Tibial nerve (tissue), 3 donors: ENCODE results near the genes SRD5A1 and ADCY2.

DNA sequence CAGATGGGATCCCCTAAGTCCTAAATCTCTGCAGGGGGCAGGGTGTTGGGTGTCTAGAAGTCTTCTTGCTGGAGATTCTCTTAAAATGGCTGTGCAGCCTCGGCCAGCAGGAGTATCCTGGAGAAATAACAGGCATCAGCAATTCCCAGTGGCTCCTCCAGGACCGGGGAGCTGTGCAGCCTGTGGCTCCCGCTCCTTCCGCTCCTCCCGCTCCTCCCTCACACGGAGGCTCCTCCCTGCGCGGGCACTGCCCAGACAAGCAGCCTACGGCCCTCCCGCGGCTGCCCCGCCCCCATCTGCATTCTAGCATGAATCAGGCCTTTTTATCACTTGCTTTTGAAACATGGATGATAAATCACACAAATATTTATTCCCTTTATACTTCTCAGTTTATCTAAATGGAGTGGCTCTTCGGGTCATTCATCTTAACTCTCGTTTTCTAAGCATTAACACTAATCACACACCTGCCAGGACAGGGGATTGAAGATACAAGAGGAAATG lies 131.1 kb downstream of the ADAMTS16 start:
- PRO-cap = unidirectional peak, minus-strand start at position 222 of the sequence
- RAMPAGE, long total RNA, 3 experiments = no peak in any of the 3 experiments

DNA sequence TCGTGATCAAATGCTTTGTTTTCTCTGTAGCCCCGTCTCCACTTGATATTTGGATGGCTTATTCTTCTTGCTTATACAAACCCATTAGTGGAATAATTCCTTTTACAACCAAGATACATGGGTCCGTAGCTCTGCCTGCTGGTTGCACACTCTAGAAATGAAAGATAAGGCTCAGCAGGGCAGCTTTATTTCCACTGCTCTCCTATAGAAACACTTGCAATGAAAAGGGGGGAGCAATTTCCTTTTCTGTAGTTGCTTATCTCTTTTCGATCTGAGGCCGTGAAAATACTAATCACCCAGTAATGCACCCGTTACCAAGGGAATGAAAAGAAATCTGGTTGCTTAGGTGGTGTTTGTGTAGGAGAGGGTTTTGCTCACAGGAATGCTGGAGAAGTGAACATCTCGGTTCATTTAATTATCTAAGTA lies 131.7 kb downstream of the ADAMTS16 start:
- PRO-cap = no peak
- RAMPAGE, long total RNA, 3 experiments = no peak in any of the 3 experiments

DNA sequence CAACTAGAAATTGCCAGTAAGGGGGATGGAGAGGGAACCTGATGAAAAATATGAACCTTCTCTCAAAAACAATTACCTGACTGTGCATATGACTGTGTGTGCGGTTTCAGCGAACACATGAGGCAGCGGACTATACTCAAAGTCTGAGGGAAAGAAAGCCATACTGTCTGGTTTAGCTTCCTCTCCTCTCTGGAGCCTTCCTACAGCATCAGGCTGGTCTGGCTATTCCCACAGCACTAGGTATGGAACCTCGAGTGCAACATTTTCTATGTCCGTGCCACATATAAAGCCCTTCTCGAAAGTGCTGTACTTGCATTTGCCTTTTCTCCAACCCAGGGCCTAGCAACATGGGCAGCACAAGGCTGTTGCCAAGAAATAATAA lies 890 bp downstream of the MED10 start:
- PRO-cap = no peak
- RAMPAGE, long total RNA, 3 experiments = no peak in any of the 3 experiments

- PRO-cap = no peak
- RAMPAGE, long total RNA, 3 experiments = no peak in any of the 3 experiments
Measured at GRCh38 chr5:6483841-6484254, 35.2 kb downstream of the UBE2QL1 start.

DNA sequence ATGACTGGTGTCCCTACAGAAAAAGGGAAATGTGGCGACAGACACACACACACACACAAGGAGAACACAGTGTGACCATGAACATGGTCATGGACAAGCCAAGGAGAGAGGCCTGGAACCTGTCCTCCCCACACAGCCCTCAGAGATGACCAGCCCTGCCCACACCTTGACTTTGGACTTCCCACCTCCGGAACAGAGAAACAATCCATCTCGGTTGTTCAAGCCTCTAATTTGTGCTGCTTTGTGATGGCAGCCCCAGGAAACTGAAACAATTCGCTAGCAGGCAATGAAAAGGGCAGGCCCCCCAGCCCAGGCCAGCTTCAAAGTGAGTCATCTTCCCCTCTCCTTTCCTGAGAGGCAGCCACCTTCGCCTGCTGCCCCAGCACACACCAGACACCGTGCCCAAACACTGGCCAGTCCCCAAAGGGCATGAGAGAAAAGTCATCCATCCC lies 47.7 kb downstream of the NSUN2 start:
- PRO-cap = no peak
- RAMPAGE, long total RNA, 3 experiments = no peak in any of the 3 experiments

GRCh38 chr5:6596241-6596961 lies 36.4 kb downstream of the NSUN2 start:
- PRO-cap = no peak
- RAMPAGE, long total RNA, 3 experiments = no peak in any of the 3 experiments

DNA sequence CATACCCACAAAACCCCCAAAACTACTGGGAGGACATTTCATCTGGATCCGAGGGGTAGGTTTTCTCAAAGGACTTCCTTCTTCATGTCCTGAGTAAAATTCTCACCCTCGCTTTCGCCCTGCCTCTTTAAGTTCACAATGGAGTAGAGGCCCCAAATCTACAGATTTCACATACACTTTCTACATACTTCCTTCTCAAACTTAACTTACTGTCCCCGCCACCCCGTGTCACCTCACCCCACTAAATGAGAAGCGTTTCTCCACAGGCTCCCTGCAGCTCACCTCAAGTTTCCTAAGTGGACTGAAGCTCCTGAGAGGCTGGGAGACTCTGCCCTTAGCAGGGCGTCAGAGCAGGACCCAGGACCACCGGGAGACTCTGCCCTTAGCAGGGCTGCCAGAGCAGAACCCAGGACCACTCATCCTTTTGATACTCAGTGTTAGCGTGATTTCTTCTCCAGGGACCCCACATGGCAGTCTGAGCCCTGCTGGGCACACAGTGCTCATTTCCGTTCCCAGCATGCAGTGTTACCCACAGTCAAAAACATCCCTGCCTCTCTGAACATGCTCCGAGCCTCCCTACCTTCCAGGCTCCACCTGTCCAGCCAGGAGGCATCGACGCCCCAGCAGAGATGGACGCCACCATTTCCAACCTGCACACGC lies 32.4 kb downstream of the NSUN2 start:
- PRO-cap = no peak
- RAMPAGE, long total RNA, 3 experiments = no peak in any of the 3 experiments

GRCh38 chr5:6602155-6602813 lies 30.6 kb downstream of the NSUN2 start:
- PRO-cap = no peak
- RAMPAGE, long total RNA, 3 experiments = no peak in any of the 3 experiments

DNA sequence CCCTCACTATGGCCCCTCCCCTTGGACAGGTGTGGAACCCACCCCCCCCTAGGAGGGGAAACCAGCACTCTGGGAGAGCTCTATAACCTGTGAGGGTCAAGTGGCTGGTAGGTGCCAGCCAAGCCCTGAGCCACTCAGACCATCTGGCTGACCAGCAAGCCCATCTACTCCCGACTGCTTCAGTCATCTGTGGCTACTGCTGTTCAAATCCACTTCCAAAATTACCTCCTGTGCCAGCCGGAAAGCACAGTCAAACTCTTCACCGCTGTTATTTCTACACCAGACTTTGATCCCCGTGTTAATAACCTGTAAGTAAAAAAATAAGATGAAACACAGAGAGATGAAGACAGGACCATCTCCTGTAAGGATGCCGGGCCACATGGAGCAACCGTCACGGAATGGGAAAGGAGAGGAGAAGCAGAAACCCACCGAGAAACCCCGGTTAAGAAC lies 28.4 kb downstream of the NSUN2 start:
- PRO-cap = no peak
- RAMPAGE, long total RNA, 3 experiments = no peak in any of the 3 experiments

- PRO-cap = bidirectional peak, plus-strand start at chr5:6633449, minus-strand start at chr5:6633286
- RAMPAGE, long total RNA, 3 experiments = start-site peak on the plus strand in 1 of 3 experiments, at chr5:6633329-6633546 at its widest, 6 to 7 reads per replicate
Measured at GRCh38 chr5:6633185-6633974, at the start of gene SRD5A1. Gene SRD5A1, plus strand, starts transcription at chr5:6633440.

DNA sequence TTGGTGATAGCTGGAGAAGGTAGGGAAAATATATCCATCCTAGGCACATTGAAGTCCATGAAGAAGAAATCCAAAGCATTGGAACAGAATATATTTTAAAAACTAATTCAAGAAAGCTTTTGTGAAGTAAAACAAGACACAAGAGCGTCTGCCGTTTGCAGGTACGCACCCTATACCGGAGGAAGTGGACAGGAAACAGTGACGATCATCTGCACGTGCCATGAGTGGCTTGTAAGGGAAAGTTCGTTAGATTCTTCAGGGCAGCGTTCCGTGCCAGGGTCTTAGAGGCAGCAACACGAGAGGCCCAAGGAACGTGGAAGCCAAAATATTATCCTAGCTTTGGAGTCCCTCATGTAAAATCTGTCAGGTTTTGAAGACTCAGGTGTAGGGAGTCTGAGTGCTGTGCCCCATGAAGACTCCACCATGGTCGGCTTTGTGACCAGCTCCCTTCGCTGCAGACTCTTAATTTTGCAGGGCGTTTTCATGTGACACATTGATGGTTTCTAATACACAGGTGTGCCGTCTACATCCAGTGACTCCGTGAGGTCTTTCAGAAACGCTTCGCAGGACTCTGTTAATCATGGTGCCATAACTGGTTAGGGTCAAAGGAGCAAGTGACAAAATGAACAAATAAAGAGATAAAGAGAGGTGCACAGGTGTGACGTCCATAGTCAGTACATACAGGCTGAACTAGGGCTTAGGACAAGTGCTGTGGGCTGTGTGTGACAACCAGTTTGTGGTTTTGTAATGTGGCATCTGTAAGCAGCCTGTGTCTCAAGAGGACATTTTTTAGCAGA lies 26.4 kb downstream of the SRD5A1 start:
- PRO-cap = no peak
- RAMPAGE, long total RNA, 3 experiments = no peak in any of the 3 experiments

GRCh38 chr5:6711936-6712830 lies 1.0 kb upstream of the TENT4A start:
- PRO-cap = no peak
- RAMPAGE, long total RNA, 3 experiments = no peak in any of the 3 experiments

DNA sequence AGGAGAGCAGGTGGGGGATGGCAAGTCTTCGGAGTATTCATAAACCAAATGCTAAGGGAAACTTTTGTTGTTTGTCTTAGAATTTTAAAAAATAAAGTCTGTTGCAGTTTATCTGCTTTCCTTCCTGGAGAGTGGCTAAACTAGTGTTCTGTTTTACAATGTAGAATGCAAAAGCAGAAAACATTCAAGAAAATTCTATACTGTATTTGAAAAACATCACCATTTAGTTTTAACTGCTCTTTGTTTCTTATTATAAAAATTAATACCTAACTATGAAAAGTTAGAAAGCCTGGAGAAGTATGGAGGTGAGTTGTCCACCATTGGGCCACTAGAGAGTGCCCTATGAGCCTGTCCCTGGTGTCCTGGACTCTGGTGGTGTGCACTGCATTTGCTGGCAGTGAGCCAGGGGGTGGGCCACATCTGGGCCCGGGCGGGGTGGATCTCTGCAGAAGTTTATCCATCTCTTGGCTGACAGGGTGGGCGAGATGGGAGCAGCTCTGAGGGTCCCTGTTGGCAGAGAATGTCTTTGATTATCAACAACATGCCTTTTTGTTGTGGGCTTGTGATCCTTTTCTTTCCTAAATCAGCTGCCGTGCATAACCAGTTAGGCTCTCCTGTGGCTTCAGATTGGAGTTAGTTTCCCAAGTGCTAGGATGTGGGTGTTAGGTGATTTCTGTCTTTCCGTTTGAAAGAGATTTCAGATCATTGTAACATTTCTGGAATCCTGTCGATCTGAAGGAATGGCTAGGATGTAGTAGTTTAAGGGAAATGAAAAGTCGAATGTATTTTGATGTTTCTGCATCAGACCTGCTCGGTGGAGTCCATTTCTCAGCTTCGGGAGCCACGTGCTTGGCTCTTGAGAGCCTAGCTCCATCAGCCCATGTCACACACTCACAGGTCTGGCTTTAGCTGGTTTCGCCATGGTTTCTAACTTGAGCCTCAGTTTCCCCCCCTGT lies 8.3 kb downstream of the TENT4A start:
- PRO-cap = no peak
- RAMPAGE, long total RNA, 3 experiments = no peak in any of the 3 experiments

DNA sequence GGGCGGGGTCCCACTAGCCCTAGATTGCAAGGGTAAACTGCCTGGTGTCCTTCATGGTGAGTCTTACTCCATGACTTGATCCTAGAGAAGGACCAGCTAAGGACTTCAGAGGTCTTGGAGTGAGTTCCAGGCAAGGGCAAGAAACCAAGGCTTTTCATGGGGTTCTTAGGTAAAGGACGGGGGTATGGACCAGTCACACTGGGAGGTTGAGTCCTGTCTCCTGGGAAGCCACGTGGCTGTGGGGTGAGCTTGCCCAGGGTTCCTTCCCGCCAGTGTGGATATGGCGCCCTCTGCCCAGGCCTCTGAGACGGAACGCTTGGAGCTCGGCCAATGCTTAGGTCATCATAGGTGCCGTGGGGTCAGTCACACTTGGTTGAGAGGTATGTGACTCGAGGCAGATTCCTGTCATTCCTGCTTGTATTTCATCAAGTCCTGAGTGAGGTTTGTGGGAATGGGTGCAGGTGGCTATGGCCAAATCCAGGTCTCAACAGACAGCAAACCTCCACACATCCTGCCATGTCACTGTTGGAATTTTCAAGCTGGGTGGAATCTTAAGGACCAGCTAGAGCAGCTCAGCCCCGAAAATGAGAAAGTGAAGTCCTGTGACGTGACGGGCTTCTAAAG lies 46.2 kb downstream of the TENT4A start:
- PRO-cap = no peak
- RAMPAGE, long total RNA, 3 experiments = no peak in any of the 3 experiments

- PRO-cap = unidirectional peak, plus-strand start at chr5:7396215
- RAMPAGE, long total RNA, 3 experiments = no peak in any of the 3 experiments
Measured at GRCh38 chr5:7395409-7396529, at the start of gene ADCY2. Gene ADCY2, plus strand, starts transcription at chr5:7396138.

- PRO-cap = no peak
- RAMPAGE, long total RNA, 3 experiments = no peak in any of the 3 experiments
Measured at GRCh38 chr5:9337977-9338381, 207.9 kb downstream of the SEMA5A start.

- PRO-cap = no peak
- RAMPAGE, long total RNA, 3 experiments = no peak in any of the 3 experiments
Measured at GRCh38 chr5:9484008-9484529, 61.8 kb downstream of the SEMA5A start.

GRCh38 chr5:9515106-9515318 lies 30.9 kb downstream of the SEMA5A start:
- PRO-cap = no peak
- RAMPAGE, long total RNA, 3 experiments = no peak in any of the 3 experiments

GRCh38 chr5:10303459-10304242 lies 4.1 kb downstream of the CMBL start:
- PRO-cap = no peak
- RAMPAGE, long total RNA, 3 experiments = no peak in any of the 3 experiments

GRCh38 chr5:10306361-10307271 lies 1.1 kb downstream of the CMBL start:
- PRO-cap = no peak
- RAMPAGE, long total RNA, 3 experiments = no peak in any of the 3 experiments